ENCODE measurements around the gene LHX2.

GRCh38 chr9:123231569-123232320, 36.6 kb downstream of the STRBP start:
- PRO-cap: no peak

GRCh38 chr9:123337867-123338555, 18.0 kb upstream of the CRB2 start:
- PRO-cap: no peak

- PRO-cap: no peak
Measured at GRCh38 chr9:123356998-123357489, 1.0 kb downstream of the CRB2 start.

- PRO-cap: no peak
Measured at GRCh38 chr9:123642377-123643141, 286.6 kb downstream of the CRB2 start.

DNA sequence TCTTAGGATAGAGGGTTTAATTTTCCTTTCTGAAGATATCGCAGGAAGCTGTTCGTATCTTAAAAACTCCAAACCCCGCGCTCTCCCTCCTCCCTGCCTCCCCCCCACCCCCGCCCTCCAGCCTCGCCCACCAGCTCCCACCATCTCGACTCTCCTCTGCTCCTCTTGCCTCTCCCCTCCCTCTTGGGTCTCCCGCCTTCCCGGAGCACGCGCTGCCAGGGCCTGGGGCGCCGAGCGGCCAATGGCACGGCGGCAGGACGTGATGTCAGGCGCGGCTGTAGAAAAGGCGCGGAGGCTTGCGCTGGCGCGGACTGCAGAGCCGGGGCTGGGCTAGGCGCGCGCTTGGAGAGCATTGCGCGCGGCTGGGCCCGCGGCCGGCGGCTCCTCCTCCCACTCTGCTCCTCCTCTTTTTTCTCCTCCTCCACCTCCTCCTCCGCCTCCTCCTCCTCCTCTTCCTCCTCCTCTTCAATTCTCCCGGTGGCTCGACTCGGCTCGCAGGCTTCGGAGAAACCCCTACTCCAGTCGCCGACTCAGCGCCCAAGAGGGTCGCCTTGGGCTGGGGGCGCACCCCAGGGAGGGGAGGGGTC, at the start of gene LHX2:
TSS of gene LHX2 (plus strand) at position 468 of the 587 bp plus-strand sequence.
- PRO-cap: unidirectional peak, plus-strand start at position 309 of the sequence

- PRO-cap: no peak
Measured at GRCh38 chr9:124273395-124274231, 15.9 kb downstream of the NEK6 start.

DNA sequence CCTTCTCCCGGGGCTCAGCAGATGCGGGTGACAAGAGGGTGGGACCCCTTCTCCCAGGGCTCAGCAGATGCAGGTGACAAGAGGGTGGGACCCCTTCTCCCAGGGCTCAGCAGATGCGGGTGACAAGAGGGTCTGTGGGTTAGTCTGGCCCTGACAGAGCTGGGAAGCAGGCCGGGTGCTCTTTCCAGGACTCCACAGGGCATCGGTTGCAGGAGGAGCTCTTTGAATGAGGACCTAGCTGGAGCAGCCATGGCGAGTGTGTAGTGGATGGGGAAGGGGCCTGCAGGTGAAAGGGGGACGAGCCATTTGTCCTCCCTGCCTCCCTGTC, 73.9 kb downstream of the PSMB7 start:
- PRO-cap: no peak

- PRO-cap: no peak
Measured at GRCh38 chr9:124351961-124352469, 63.2 kb downstream of the PSMB7 start.

- PRO-cap: no peak
Measured at GRCh38 chr9:124357584-124358388, 57.5 kb downstream of the PSMB7 start.

DNA sequence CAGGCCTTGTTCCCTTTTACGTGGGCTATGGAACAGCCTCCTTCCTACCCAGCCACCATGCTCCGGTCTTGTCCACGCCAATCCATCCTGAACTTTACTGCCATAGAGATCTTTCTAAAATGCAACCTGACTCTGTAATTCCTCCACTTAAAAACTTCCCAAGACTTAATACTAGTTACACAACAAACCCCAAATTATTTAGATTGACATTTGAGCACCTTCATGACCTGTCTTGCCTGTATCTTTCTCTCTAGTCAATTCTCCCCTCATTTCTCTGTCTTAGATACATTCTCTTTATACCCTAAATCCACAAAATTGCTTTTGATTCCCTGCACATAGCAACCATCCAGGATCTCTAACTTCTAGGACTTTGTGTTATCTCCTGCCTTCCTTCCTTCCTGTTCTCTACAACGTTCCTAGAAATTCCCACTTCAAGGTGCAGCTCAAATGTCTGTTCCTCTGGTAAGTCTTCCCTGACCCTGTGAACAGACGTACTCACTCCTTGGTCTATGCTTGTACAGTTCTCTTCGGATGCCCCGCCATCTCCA, 24.8 kb upstream of the NR5A1 start:
- PRO-cap: no peak

GRCh38 chr9:124852459-124853007, 727 bp upstream of the WDR38 start:
- PRO-cap: no peak

GRCh38 chr9:124860833-124861062, 1.0 kb downstream of the RPL35 start:
- PRO-cap: bidirectional peak, plus-strand start at chr9:124861231, minus-strand start at chr9:124860997

GRCh38 chr9:124874768-124875446, 13.0 kb downstream of the ARPC5L start:
- PRO-cap: no peak

DNA sequence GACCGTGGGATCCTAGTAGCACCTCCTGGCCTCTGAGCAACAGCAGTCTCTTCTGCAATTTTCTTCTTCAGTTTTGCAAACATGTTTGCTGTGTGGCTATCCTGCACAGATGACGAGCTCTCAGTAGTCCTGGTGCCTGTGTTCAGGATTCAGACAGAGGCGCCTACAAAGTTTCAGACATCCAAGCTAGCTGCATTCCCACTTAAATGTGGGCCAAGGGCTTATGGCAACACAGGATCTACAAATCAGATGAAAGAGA, 2.3 kb downstream of the GOLGA1 start:
- PRO-cap: no peak

GRCh38 chr9:125200684-125201485, 543 bp downstream of the RABEPK start:
- PRO-cap: unidirectional peak, minus-strand start at chr9:125200785

DNA sequence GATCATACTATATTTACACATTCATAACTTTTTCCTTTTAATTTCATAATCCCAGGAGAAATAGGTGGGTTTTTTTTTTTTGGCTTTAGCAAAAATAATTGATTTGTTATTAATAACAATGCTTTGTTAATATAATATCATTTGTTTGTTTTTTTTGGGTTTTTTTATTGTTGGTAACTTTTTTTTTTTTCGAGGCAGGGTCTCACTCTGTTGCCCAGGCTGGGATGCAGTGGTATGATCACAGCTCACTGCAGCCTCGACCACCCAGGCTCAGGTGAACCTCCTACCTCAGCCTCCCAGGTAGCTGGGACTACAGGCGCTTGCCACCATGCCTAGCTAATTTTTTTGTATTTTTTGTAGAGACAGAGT, 14.8 kb downstream of the RABEPK start:
- PRO-cap: no peak

- PRO-cap: bidirectional peak, plus-strand start at chr9:125241746, minus-strand start at chr9:125241343; bidirectional peak, plus-strand start at chr9:125241938, minus-strand start at chr9:125241915; bidirectional peak, plus-strand start at chr9:125241992, minus-strand start at chr9:125242002; unidirectional peak, minus-strand start at chr9:125242070; unidirectional peak, minus-strand start at chr9:125242126
Measured at GRCh38 chr9:125241440-125242500, 627 bp upstream of the HSPA5 start.

- PRO-cap: no peak
Measured at GRCh38 chr9:125343190-125343970, 81.8 kb downstream of the GAPVD1 start.

GRCh38 chr9:125446494-125447055, 184.9 kb downstream of the GAPVD1 start:
- PRO-cap: bidirectional peak, plus-strand start at chr9:125446677, minus-strand start at chr9:125446545

DNA sequence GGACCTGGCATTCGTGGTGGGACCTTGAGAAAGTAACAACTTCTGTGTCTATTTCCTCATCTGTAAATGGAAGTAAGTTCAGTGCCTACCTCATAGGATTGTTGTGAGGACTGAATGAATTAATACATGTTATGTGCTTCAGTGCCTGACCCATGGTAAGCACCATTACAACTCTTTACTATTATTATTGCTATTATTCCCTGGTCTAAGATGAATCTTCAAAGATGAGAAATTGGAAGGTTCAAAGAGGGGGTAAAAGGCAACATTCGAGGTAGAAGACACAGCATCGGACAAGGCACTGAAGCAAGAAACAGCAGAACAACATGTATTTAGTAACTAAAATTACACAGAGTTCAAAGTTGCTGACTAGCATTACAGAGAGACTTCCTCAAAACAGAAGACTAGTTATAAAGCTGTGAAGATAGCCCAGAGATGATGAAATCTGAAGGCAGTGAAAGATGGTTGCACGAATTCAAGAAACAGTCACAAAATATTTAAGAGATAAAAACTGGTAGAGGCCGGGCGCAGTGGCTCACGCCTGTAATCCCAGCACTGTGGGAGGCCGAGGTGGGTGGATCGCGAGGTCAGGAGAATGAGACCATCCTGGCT, 16.4 kb downstream of the MAPKAP1 start:
- PRO-cap: no peak

Measured in endodermal cell (in vitro differentiated cells).